Vermiform appendix (tissue), 1 donor: ENCODE measurements around a stretch of chr12.

- PRO-cap, result no peak
Measured at GRCh38 chr12:132487384-132487768, 2.6 kb upstream of the FBRSL1 start.

DNA sequence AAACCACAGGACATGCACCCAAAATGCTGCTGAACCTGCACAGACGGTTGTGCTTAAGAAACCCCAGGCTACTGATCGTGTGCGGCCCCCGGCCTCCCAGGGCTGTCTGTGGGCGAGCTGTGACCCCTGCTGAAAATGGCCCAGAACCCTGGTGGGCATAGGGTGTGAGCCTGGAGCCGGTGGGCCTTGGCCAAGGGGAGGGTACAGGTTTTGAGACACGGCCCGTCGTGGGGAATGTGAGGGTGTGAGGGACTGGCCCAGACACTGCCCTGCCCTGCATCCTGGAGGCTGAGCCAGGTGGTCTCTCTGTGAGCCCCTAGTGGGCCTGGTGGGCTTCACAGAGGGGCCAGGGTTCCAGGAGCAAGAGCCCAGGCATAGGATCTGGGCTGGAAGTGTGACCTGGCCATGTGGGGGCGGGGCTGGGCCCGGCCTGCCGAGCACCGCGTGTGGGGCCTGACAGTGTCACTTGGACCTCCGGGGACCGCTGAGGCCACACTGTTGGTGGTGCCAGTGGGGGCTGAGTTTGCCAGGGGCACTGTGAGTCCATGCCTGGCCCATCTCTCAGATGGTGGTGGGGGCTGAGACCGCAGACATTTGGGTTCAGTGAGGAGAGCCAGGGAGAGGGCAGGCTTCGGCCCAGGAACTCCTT is 5.1 kb downstream of the FBRSL1 start:
- PRO-cap, result no peak

DNA sequence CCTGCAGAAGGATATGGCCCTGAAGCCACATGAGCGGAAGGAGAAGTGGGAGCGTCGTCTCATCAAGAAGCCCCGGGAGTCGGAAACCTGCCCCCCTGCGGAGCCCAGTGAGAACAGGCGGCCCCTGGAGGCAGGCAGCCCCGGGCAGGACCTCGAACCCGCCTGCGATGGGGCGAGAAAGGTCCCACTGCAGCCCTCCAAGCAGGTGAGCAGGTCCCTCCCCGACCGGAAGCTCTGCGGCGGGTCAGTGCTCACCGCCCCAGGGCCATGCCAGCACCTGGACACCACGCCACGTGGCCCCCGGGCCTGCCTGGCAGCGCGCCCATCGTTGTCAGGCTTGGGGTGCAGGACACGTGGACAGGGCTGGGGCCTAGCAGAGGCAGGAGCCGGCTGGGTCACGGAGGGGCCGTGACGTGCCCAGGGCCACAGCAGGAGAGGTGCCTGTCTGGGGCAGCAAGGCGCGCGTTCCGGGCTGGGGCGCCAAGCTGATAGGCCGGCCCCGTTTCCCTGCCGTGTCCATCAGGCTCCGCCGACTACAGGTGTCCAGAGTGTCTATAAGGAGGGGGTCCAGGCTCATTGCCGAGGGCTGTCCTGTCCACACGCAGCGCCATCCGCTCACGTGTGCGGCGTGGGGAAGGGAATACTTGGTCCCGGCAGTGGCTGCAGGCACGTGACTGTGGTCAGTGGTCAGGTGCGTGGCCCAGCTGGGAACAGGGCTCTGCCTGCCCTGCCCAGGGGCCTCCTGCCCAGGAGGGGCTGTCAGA is 18.4 kb downstream of the FBRSL1 start:
- PRO-cap, result no peak

DNA sequence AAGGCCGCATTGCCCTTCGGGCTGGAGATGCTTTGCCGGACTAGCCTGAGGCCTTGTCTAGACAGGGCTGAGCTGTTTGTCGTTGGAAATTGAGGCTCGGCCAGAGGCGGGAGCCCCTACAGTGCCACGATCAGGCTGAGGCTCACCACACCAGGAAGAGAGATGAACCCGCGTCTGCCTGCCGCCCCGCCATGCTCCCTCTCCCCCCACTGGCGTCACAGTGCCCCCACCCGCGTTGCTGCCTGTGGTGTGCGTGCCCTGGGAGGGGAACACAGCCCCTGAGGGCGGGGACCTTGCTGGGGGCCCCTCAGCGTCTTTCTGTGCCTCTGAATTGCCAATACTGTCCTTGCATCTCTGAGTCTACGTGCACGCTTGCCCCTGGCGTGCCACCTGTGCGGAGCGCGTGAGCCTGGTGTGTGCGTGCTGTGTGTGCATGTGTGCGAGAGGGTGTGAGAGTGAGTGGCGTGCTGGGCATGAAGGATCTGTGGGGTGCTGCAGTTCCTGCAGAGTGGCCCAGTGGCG is 20.6 kb downstream of the FBRSL1 start:
- PRO-cap, result no peak

DNA sequence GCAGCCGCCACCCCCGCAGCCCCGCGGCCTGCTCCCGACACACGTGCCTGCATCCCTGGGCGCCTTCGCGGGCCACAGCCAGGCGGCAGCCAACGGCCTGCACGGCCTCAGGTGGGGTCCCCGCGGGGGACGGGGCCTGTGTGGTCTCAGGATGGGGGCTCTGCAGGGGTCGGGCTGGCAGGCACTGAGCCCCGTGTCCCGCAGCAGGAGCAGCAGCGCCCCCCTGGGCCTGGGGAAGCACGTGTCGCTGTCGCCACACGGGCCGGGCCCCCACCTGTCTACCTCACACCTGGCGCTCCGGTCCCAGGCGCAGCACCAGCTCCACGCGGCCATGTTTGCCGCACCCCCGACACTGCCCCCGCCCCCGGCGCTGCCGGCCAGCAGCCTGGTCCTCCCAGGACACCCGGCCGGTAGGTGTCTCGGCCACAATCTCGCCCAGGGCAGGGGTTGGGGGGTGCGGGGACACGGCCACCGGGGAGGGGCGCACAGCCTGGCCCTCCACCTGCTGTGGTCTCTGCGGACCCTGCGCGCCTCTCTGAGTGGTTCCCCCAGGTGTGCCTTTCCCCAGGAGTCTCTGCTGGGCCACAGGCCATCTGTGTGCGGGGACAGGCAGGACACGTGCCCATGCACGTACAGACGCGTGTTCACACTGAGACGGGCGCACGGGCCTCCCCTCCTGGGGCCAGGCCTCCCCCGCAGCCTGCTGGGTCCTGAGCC is 40.1 kb downstream of the LRCOL1 start:
- PRO-cap, result no peak

DNA sequence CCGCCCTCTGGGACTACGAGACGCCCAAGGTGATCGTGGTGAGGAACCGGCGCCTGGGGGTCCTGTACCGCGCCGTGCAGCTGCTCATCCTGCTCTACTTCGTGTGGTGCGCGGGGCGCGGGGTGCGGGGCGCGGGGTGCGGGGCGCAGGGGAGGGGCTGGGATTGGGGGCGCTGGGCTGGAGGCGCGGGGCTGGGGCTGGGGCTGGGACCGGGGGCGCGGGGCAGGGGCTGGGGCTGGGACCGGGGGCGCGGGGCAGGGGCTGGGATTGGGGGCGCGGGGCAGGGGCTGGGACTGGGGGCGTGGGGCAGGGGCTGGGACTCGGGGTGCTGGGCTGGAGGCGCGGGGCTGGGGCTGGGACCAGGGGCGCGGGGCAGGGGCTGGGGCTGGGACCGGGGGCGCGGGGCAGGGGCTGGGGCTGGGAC is 320 bp downstream of the P2RX2 start:
- PRO-cap, result no peak

DNA sequence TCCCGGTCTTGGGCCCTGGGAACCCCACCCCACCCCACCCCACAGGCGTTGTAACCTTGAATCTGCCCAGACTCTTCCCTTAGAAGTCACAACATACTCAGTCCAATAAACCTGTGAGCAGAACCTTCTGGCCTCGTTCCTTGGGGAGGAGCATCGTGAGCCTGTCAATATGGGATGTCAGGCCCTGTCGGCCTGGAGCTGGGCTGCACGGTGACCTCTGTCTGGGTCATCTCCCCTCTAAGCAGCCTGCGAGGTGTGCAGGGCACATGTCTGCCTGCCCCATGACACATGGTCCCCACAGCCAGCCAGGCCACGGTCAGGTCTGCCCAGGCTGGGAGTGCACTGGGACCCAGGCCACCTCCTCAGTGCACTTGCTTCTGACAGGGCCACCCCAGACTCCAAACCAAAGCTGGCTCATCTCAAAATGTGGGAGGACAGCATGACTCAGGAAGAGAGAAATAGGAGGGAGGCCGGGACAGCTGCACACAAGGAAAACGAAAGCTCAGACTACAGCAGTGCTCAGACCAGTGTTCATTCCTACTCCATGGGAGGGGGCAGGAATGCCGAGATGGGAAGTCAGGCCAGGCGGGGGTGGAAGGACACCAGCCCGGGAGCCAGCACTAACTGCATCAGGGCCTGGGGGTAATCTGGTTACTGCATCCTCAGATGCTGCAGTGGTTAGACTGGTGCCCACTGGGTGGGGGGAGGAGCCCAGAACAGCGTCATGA is 3.9 kb downstream of the P2RX2 start:
- PRO-cap, result no peak

DNA sequence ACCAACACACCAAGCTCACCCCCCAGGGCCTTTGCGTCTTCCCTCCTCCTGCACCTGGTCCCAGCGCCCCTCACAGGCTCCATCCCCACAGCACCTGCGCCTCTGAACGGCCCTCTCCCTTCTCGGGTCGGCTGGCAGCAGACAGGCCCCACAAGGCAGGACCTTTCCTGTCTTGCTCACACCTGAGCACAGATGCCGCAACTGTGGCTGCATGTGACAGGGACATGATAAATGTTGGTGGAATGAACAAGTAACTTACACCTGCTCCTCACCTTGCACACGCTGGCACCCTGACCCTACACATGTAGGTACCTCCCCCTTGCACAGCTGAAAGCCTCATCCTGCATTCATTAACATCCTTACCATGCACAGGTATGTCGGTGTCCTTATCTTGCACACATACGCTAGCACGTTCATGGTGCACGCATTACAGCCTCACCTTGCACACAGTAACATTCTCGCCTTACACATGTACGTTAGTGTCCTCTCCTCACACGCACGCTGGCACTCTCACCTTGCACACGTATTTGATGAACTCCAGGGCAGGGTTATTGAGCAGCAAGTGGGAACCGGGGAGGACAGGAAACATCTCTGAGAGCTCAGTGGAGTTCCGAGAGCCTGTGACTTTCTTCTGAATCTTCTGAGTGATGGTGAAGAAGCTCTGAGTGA is 13.4 kb downstream of the P2RX2 start:
- PRO-cap, result no peak

DNA sequence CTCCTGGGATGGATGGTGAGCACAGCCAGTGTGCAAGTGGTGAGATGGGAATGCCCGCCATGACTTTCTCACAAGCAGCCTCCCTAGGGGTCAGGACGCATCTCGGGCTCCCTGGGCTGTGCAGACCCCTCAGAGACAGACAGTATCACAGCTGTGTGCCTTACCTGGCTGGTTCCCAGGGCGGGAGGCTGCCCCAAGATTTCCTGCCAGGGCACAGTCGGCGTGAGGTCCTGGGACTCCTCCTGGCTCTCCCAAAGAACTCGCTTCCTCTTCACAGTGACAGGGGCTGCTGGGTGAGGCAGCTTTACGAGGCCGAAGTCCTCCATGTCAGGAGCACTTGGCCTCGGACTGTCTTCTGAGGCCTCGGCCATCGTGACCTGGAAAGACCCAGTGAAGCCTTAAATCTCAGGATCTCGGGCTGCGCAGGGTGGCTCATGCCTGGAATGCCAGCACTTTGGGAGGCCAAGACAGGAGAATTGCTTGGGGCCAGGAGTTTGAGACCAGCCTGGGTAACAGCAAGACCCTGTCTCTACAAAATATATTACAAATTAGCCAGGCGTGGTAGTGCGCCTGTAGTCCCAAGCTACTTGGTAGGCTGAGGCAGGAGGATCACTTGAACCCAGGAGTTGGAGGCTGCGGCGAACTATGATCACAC is 31.1 kb downstream of the P2RX2 start:
- PRO-cap, result no peak

DNA sequence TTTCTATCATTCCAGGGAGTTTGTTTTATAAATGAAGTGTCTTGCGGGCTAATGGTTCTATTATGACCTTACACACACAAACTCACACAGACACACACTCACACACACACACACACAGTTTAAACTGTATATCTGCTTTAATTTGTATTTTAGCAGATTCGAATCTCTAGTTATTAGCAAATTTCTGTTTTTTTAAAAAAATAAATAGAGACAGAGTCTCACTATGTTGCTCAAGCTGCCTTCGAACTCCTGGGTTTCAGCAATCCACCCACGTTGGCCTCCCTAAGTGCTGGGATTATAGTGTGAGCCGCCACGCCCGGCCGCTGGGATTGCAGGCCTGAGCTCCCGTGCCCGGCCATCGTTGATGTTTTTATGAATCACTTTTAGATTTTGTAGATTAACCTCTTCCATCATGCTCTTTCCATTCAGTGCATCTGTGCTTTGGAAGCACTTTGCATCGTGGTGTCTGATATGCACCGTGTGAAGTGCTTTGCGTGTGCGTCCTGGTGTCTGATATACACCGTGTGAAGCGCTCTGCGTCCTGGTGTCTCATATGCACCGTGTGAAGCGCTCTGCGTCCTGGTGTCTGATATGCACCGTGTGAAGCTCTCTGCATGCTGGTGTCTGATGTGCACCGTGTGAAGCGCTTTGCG is 20.9 kb downstream of the PGAM5 start:
- PRO-cap, result no peak

- PRO-cap, result no peak
Measured at GRCh38 chr12:132747672-132748566, 13.7 kb downstream of the ANKLE2 start.

DNA sequence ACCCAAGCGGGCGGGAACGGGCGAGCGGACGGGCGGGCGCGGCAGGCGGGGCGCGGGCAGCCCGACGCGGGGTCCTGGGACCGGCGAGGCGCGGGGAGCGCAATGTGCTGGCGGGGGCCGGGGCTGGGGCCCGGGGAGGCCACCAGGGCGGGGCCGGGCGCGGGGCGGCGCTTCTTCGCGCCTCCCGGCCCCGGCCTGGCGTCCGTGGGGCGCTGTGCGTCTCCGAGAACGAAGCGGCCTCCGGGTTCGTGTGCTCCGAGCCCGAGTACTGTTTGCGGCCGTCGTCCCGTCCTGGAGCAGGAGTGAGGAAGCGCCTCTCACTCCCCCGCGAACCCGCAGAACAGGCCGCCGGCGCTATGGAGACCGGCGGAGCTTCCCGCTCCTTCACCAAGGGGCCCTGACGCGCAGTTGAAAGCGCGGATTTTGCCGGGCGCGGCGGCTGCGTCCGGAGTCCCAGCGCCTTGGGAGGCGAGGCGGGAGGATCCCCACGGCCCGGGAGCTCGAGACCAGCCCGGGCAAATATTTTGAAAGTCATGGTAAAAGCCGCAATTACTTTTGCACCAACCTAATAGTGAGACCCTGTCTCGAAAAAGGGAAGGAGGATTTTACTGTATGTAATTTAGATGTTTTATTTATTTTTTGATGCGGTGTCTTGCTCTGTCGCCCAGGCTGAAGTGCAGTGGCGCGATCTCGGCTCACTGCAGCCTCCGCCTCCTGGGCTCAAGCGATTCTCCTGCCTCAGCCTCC is 526 bp upstream of the ANKLE2 start:
- PRO-cap, result bidirectional peak, plus-strand start at position 225 of the sequence, minus-strand start outside the sequence

GRCh38 chr12:132828162-132828774 is 401 bp downstream of the GOLGA3 start:
- PRO-cap, result no peak

DNA sequence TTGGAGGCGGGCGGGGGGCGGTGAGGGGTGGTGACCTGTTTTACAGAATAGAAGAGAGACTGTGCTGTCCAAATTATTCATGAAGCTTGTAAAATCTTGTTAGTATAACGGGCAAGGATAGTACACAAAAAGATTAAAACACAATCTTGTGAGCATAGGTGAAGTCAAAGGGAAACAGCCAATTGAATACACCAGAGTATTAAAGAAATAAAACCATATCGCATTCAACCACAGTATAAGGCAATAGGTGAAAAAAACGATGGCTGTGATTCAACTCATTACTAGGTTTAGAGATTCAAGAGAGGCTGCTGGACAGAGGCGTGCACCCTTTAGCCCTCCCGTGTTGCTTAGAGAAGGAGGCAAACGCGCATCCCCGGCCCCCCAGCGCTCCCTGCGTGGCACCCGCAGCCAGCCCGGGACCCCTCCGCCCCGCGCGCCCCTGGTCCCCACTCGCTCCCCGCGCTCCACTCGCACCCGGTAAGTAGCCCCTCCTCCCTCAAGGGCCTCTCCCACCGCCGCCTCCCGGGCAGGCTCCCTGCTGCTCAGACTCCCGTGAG is 417 bp downstream of the ZNF891 start:
- PRO-cap, result no peak